Cardiac muscle cell (in vitro differentiated cells and primary cell): ENCODE results near the genes REXO5, IGSF6 and MOSMO.

GRCh38 chr16:20674929-20675602, 22.4 kb downstream of the ACSM1 start:
- RAMPAGE, long total RNA, result no peak
- RRBS, result no CpG with 5 or more reads among the region's 15 CpGs

- RAMPAGE, long total RNA, result no peak
- RRBS, result no CpG with 5 or more reads among the region's 2 CpGs
Measured at GRCh38 chr16:20734114-20734891, 7.3 kb downstream of the THUMPD1 start.

- RAMPAGE, long total RNA, result no peak
- RRBS, result no CpG with 5 or more reads among the region's 5 CpGs
Measured at GRCh38 chr16:20791812-20792441, 14.3 kb downstream of the ERI2 start.

GRCh38 chr16:20805972-20807120, at the start of gene REXO5:
Gene REXO5, plus strand, starts transcription at chr16:20806527.
- RAMPAGE, long total RNA, result start-site peak on the minus strand at chr16:20806340-20806476, 332 and 704 reads in 2 replicates; start-site peak on the plus strand at chr16:20806477-20806533, 68 and 61 reads in 2 replicates; start-site peak on the plus strand at chr16:20806602-20806663, 44 and 49 reads in 2 replicates
- RRBS, result 1% methylated on average over 36 of the region's 85 CpGs

DNA sequence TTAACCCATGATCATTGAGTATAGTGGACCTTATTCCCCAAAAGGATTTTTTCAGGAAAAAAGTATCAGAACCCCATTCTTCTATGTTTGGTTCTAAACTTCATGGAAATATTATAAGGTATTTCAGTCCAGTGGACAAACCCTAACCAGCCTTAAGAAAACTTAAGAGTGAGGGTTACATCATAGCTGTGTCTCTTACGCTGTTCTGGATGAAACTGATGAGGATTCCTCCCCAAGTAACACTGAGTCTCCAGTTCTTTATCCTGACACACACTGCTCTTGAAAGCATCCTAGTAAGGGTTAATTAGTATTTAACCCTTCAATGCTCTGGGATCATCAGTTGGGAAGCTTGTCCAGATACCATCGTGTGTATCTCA, 5.0 kb downstream of the LYRM1 start:
- RAMPAGE, long total RNA, result no peak
- RRBS, result no CpG with 5 or more reads among the region's 2 CpGs

DNA sequence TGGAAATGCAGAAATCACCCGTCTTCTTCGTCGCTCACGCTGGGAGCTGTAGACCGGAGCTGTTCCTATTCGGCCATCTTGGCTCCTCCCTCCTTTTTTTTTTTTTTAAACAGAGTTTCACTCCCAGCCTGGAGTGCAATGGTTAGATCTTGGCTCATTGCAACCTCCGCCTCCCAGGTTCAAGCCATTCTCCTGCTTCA, 102.1 kb downstream of the DNAH3 start:
- RAMPAGE, long total RNA, result no peak
- RRBS, result no CpG with 5 or more reads among the region's 7 CpGs

- RAMPAGE, long total RNA, result no peak
- RRBS, result no CpG with 5 or more reads among the region's 18 CpGs
Measured at GRCh38 chr16:21372143-21372845, 94.2 kb upstream of the CRYM start.

DNA sequence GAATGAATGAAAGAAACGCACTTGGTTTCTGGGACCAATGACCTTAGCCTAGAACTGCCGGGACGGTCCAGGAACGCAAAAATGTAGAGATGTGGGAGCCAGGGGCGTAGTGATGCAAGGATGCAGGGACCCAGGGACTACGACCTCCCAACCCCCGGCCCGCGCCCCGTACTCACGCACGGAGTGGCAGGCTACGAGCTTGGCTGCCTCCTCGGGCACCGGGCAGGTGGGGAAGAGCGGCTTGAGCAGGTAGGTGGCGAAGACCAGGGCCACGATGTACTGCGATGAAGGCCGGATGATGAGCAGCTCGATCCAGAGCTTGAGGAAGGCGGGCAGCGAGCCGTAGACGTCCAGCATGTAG, 79.7 kb upstream of the METTL9 start:
- RAMPAGE, long total RNA, result no peak
- RRBS, result no CpG with 5 or more reads among the region's 25 CpGs

GRCh38 chr16:21540942-21541643, 58.3 kb upstream of the METTL9 start:
- RAMPAGE, long total RNA, result no peak
- RRBS, result no CpG with 5 or more reads among the region's 19 CpGs

DNA sequence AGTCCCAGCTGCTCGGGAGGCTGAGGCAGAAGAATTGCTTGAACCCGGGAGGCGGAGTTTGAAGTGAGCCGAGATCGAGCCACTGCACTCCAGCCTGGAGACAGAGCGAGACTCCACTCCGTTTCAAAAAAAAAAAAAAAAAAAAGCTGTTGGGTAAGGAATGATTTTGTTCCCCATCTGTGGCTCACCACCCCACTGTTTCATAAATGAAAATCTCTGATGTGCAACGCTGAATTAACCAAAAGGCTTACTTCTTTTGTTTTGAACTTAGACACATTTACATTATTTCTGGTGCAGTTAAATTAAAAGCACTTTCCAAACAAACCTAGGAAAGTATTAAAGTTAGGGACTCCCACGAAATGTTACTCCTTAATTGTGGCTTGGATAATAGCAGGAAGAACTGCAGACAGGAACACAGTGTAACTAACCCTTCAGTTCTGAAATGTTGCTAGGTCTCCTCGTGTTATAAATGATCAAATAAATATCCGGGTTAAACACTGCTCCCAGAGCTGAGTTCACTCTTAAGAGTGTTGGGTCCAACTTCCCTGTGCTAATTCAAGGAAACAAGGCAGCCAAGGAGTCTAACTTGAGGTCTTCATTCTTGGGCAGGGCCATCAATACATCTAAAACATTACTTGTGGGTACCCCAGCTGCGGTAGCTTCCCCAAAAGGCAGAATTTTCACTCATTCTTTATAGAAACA, 998 bp upstream of the METTL9 start:
- RAMPAGE, long total RNA, result no peak
- RRBS, result no CpG with 5 or more reads among the region's 12 CpGs

GRCh38 chr16:21600422-21600863, 1.1 kb downstream of the METTL9 start:
- RAMPAGE, long total RNA, result no peak
- RRBS, result no CpG with 5 or more reads among the region's 11 CpGs

DNA sequence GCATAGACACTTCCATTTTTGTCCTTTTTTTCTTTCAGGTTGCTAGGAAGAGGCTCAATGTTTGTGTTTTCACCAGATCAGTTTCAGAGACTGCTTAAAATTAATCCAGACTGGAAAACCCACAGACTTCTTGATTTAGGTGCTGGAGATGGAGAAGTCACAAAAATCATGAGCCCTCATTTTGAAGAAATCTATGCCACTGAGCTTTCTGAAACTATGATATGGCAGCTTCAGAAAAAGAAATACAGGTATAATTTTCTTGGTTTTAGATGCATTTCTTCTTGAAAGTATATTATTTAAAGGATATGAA, 18.4 kb downstream of the METTL9 start:
- RAMPAGE, long total RNA, result no peak

DNA sequence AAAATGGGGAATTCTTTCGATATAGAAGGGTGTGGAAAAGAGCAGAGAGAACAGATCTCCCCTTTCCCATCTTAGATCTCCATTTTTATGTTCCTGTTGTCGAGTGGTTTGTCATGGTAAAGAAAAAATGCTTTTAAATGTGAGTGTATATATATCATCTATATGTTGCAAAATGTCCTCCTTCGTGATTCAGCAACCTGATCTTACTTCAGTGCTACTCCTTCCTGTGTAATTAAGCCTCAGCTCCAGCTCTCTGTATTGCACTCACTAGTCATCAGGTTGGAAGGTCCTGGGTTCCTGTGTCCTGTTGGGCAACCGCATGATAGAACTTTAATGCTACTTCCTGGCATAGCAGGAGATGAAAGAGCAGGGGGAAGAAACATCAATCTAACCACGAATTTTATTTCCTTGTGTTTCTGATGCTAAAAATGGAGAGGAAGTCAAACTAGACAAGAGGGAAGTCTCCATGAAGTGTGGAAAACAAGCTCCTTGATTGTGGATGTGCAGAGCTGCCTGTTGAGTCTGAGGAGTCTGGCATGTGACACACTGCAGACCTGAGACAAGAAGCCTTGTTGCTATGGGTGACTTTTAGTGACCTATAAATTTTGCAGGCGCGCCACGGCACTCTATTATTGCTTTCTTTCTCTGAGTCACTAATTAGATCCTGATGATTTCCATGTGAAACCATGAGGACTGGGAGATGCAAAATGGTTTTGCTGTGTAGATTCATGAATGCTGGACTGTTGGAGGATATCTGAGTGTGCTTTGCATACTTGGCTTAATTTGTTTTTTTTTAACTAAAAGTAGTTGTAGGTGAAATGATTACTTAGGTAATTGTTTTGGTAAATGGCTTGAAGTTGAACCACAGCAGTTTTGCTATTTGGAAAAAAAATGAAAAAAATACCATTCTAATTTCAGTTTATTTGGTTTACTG, 25.6 kb downstream of the IGSF6 start:
- RAMPAGE, long total RNA, result no peak
- RRBS, result no CpG with 5 or more reads among the region's 8 CpGs

GRCh38 chr16:21652386-21652807, at the start of gene IGSF6:
Gene IGSF6, minus strand, starts transcription at chr16:21652608.
- RAMPAGE, long total RNA, result no peak
- RRBS, result no CpG with 5 or more reads among the region's 6 CpGs

GRCh38 chr16:21656553-21657312, 4.3 kb upstream of the IGSF6 start:
- RAMPAGE, long total RNA, result no peak
- RRBS, result no CpG with 5 or more reads among the region's 3 CpGs

GRCh38 chr16:22007376-22008611, at the start of gene MOSMO:
Gene MOSMO, plus strand, starts transcription at chr16:22008111.
- RAMPAGE, long total RNA, result no peak
- RRBS, result 4% methylated on average over 63 of the region's 126 CpGs

- RAMPAGE, long total RNA, result no peak
Measured at GRCh38 chr16:22014397-22014990, 6.6 kb downstream of the MOSMO start.

DNA sequence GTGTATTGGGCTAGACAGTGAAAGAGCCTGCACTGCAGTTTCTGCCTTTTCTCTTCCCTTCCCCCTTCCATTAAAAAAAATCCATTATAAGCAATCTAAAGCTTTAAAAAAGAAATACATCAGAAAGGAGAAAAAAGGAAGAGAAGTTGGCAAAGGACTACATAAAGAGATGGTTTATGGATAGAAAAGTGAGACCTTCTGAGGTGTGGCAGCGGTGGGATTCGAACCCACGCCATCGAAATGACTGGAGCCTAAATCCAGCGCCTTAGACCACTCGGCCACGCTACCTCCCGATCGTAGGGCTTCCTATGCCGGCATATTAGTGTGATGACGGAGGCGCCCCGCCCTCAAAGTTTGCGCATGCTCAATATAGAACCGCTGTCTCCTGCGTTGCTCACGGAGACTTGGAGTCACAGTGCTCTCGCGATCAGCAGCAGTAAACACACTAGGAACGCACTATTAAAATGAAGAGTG, 10.5 kb upstream of the EEF2K start:
- RAMPAGE, long total RNA, result no peak
- RRBS, result no CpG with 5 or more reads among the region's 20 CpGs

DNA sequence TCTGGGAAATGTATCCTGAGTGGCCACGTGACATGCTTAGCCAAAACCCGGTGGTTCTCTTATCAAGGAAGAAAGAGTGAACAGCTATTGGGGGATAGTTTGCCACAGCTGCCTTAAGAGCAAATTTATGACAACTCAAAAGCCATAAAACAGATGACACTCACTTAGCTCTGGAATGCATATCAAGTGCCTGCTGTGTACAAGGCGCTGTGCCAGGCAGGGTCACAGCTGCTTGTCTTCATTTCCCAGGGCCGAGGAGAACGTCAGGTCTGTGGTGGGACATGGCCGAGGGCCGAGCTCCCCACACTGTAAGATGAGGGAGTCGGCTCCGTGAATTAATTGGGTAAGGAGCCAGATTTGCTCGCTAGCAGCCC, 14.0 kb downstream of the EEF2K start:
- RAMPAGE, long total RNA, result no peak
- RRBS, result no CpG with 5 or more reads among the region's 10 CpGs

GRCh38 chr16:22266182-22266958, 30.8 kb upstream of the POLR3E start:
- RAMPAGE, long total RNA, result no peak
- RRBS, result no CpG with 5 or more reads among the region's 31 CpGs